Neural cell (in vitro differentiated cells): ENCODE measurements around the gene ADGRG5.

DNA sequence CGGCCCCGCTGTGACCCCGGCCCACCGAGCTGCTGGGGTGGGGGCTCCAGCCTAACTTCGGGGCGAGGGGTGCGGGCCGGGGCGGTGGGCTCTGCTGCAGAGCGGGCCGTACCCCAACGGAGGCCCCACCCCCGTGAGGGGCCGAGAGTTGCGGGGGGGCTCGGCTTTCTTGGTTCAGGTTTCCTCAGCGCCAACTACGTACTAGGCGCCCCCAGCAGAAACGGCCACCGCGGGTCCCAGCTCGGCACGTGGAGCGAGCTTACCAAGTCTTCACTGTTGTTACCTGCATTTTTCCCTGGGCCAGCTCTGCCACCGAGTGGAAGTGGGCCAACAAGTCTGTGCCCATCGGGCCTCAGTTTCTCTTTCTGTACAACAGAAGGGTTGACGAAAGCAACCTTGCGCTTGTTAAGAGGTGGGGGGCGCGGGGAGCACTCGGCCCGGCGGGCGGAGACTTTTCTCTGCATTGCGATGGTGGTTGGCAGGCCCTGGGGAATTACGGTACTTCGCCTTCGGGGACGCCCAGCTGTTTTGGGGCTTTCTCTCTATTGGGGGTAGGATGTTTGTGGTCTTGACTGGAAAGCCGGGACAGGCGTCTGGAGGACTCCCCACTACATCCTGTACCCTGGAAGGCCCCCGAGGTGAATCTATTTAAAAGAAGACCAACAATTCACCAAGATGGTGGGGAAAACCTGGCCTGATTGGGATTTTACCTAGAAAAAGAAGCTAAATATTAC lies 473 bp upstream of the CCDC102A start:
- RAMPAGE, long total RNA, result no peak

GRCh38 chr16:57542146-57542858 lies at the start of gene ADGRG5:
Gene ADGRG5 (plus strand): TSS chr16:57542643.
- RAMPAGE, long total RNA, result no peak

DNA sequence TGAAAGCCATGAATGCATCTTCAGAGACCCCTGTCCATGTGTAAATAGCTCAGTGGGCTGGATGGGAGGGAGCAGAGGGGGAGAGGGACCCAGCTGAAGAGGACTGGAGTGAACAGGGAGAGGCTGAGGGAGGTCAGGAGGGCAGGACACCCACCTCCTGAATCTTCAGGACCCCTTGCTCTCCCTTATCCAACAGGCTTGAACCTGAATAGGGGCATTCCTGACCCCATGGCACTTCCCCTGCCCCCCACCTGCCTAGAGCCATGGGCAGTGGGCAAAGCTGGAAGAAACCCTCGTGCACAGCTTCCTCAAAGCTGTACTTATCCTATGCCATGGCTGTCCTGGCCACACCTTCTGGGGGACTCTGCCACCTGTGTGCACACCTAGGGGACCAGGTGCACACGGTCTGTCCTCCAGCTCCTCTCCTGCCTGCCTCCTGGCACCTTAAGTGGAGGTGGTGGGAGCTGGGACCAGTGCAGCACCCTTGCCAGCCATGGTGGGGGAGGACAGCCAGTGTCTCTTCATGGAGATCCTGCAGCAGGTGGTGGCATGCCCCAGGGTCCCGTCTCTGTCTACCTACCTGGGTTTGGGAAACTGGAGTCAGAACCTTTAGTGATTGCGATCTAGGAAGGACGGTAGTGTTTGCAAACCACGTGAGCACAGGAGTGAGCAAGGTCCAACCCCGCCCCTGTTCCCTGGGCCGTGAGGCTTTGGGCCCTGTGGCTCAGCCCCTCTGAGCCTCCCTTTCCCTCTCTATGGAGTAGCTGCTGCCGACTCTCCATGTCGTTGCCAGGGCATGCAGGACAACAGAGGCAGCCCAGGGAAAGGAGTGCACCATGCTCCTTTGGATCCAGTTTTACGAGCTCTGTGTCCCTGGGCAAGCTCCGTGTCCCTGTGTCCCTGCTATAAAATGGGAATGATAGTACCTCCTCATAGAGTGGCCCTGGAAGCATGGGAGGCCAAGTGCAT lies 6.8 kb downstream of the ADGRG1 start:
- RAMPAGE, long total RNA, result no peak

GRCh38 chr16:57653856-57654637 lies 14.1 kb upstream of the ADGRG3 start:
- RAMPAGE, long total RNA, result no peak

GRCh38 chr16:57688509-57689363 lies 5.9 kb upstream of the DRC7 start:
- RAMPAGE, long total RNA, result no peak

DNA sequence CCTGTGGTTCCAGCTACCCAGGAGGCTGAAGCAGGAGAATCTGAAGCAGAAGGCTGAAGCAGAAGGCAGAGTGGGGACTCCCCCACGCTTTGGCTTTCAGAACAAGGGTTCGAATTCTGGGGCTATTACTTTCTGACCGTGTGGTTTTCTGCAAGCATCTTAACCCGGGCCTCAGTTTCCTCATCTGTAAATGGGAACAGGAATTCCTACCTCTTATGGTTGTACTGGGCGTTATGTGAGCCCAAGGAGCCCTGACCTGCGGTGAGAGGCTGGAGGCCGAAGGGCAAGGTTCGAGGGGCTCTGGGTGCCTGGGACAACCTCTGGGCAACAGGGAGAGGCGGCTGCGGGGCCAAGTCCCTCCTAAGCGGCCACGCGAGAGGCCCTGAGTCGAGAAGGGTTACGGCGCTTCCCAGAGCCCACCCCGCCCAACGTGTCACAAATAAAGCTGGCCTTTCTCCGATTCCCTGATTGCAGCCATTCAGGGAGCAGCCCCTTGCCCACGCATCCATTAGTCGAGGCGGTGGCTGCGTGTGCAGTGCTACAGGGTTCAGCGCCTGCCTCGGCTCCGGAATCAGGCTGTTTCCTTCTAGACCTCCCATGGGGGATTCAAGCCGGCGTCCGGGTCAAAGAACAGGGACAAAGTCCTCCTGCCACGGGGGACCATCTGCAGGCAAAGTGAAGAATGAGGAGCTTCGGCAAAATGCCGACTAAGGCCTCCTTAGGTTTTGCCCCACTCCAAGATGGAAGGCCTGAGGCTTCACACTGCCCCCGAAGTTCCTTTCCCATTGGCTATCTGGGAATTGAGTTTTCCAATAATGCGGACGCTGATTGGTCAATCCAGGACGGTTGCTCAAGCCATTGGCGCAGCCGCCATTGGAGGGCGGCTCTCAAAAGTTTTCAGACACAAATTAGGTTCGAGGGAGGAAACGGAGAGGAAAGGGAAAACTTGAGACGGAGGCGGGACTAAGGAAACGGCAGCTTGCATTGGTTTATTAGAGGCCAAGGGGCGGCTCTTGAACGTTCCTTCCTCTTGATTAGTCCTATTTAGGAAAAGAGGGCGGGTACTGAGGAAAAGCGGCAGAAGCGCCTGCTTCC lies 655 bp upstream of the KATNB1 start:
- RAMPAGE, long total RNA, result no peak

GRCh38 chr16:57776610-57777197 lies 25.6 kb downstream of the KIFC3 start:
- RAMPAGE, long total RNA, result no peak

DNA sequence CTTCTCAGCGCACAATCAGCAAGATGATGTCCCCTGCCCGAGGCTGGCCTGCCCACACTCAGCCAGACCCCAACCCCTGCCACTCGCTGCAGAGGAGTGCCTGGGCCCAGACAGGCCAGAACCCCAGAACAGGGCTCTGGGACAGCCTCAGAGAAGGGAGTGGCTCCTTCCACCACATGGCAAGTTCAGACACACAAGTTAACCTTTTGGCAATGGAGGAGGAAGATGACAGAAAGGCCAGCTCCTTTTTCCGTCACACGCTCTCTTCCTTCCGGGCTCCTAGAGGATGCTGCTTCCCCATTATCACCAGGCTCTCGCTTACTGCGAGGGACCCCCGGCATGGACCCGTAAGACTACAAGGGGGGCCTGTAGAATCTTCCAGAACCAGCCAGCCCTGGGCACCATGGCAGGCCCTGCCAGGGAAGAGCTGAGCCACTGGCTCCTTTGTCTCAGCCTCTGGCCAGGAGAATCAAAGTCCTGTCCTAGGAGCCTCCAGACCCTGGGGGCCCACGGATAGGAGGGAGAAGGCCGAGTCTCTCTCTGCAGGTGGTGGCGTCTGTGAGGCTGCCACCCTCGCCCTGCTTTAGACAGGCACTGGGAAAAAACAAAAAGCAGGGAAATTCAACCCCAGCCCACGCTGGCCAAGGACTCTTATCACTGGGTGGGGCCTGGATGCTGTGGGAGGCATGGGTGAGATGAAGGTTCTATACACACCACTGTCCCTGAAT lies 14.5 kb downstream of the KIFC3 start:
- RAMPAGE, long total RNA, result no peak

DNA sequence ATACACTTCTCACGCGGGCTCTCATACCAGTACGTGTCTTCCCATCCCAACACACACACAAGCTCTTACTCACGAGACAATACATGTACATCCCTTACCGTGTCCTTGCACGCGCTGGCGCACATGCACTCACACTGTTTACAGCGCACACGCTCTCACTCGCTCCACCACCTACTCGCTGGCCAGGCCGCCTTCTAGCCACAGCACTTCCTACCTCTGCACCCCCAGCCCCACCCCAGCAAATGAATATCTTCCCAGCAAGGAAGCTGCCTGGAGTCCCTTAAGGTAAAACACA lies 544 bp upstream of the KIFC3 start:
- RAMPAGE, long total RNA, result no peak

DNA sequence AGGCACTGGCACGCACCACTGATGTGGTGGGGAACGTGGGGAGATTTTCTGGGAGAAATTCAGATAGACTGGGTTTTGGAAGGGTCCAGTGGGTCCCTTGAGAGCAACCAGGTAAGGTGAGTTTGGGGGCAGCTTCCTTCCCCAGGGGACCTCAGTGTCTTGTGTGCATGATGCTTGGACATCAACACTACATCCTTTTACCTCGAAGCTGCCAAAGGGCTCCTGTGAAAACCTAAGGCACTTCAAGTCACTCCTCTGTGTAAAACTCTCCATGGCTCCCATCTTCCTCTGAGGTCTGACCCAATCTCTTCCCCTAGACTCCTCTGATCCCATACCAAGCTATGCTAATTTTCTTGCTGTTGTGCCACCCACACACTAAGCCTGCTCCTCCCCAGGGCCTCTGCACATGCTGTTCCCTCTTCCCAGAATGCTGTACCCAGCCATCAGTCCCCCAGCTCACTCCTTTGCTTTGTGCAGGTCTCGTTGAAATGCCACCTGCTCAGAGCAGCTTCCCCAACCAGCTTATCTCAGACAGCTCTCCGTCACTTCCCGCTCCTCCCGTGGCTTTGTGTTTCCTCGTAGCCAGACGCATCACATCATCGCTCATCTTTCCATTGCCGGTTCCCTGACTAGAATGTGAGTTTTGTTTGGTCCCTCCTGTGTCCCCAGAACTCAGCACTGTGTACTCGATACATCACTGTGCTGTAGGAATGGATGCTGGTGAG lies 78.4 kb downstream of the CNGB1 start:
- RAMPAGE, long total RNA, result no peak

GRCh38 chr16:58022696-58023111 lies 2.9 kb upstream of the MMP15 start:
- RAMPAGE, long total RNA, result no peak

GRCh38 chr16:58114627-58115375 lies 14.4 kb downstream of the CFAP20 start:
- RAMPAGE, long total RNA, result no peak

GRCh38 chr16:58318241-58318610 lies 23.4 kb upstream of the PRSS54 start:
- RAMPAGE, long total RNA, result no peak

GRCh38 chr16:58424326-58424638 lies 32.0 kb downstream of the GINS3 start:
- RAMPAGE, long total RNA, result no peak

DNA sequence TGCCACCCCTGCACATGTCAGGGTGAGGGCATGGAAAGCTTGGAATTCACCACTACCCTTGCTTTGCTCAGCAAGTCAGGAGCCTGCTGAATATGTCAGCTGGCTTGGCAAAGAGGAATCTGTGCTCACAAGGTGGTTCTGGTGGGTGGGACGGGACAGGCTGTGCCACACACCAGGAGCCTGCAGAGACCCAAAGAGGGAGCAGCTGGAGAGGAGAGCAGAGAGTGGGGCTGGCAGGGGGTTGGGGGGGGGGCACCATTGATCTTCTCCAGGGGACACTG lies 48.7 kb upstream of the NDRG4 start:
- RAMPAGE, long total RNA, result no peak

GRCh38 chr16:58726991-58727873 lies 6.9 kb downstream of the GOT2 start:
- RAMPAGE, long total RNA, result no peak

DNA sequence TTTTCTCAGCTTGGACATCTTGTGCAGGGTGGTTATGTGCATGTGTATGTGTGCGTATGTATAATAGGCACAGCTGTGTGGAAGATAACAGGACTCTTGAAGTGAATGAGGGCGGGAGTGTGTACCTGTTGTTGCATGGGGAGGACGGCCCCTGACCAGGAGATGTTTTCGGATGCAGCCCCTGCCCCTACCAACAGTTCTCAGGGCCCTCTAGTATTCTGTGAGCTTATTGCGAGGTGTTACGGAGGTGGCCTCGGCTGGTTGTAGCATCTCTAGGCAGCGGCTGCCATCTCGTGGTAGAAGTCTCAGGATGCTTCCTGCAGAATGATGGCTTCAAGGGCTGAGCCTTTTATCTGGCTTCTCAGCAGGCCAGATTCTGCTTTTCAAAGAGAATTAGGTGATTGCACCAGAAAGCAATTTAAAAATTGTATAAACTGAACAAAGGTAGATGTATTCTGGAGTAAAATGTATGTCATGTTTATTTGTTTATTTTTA lies 22.2 kb upstream of the GOT2 start:
- RAMPAGE, long total RNA, result no peak

DNA sequence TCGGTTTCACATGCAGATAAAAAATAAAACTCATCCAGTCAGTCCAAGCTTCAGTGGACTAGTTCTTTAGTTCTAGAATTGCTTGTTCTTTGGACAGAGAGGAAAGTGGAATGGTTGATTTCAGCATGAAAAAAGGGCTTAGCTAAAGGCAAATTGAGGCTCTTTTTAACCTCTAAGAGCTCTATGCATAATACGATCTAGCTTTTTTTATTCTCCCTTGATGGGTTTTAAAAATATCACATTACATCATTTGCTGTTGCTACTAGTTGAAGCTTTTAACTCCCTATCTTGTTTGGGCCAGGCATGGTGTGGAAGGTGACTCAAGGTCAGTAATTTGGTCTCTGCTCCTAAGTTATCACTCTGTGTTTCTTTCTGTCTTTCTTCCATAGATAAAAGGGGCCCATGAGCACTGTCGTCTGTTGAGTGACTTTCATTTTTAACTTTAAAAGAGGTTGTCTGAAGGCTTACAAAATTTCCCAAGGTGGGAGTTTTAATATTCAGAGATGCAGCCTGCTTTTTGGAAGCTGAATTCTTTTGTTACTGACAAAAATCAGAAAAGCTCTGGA lies 58.1 kb upstream of the GOT2 start:
- RAMPAGE, long total RNA, result no peak

GRCh38 chr16:59170008-59170477 lies 435.9 kb upstream of the GOT2 start:
- RAMPAGE, long total RNA, result no peak

DNA sequence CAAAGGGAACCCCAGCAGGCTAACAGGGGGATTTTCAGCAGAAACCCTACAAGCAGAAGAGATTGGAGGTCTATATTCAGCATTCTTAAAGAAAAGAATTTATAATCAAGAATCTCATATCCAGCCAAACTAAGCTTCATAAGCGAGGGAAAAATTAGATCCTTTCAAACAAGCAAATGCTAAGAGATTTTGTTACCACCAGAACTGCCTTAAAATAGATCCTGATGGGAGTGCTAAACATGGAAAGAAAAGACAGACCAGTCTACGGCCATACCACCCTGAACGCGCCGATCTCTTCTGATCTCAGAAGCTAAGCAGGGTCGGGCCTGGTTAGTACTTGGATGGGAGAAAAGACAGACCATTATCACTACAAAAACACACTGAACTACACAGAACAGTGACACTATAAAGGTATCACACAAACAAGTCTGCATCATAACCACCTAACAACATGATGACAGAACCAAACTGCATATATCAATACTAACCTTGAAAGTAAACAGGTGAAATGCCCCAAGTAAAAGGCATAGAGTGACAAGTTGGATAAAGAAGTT lies 997.1 kb upstream of the GOT2 start:
- RAMPAGE, long total RNA, result no peak